Panc1 (cell line): ENCODE measurements around a stretch of chr22.

DNA sequence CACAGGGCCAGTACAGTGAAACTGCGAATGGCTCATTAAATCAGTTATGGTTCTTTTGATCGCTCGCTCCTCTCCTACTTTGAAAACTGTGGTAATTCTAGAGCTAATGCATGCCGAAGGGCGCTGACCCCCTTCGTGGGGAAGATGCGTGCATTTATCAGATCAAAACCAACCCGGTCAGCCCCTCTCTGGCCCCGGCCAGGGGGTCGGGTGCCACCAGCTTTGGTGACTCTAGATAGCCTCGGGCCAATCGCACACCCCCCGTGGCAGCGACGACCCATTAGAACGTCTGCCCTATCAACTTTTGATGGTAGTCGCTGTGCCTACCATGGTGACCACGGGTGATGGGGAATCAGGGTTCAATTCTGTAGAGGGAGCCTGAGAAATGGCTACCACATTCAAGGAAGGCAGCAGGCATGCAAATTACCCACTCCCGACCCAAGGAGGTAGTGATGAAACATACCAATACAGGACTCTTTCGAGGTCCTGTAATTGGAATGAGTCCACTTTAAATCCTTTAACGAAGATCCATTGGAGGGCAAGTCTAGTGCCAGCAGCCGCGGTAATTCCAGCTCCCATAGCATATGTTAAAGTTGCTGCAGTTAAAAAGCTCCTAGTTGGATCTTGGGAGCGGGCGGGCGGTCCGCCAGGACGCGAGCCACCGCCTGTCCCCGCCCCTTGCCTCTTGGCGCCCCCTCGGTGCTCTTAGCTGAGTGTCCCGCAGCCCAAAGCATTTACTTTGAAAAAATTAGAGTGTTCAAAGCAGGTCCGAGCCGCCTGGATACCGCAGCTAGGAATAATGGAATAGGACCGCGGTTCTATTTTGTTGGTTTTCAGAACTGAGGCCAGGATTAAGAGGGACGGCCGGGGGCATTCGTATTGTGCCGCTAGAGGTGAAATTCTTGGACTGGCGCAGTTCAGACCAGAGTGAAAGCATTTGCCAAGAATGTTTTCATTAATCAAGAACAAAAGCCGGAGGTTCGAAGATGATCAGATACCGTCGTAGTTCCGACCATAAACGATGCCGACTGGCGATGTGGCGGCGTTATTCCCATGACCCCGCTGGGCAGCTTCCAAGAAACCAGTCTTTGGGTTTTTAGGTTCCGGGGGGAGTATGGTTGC, 3898.0 kb upstream of the OR11H1 start:
- RRBS, 2 experiments = no CpG with 5 or more reads among the region's 56 CpGs

DNA sequence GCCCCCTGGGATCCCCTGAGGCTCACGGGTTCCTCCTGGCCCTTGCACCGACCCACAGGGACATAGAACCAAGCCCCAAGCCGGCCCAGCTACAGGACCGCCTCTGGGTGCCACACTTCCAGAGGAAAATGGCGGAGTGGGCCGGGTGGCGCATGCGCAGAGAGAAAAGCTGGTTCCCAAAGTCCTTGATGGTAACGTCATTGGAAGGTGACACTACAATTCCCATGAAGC, 2712.4 kb upstream of the OR11H1 start:
- RRBS, 2 experiments = no CpG with 5 or more reads among the region's 9 CpGs

DNA sequence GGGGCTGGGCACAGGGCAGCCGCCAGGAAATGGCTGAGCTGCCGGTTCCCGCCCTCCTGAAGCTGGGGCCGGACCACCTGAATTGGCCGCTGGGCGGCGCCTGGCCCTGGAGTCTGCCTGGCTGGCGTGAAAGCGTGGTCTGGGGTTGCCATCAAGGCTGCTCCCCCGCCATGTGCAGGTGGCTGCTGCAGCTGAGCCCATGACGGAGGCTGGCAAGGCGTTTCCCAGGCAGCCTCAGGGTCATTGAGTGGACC, 85.8 kb downstream of the POTEH start:
- RRBS, 2 experiments = no CpG with 5 or more reads among the region's 12 CpGs

- RRBS, 2 experiments = 82 to 90% methylated on average over 5 of the region's 47 CpGs
Measured at GRCh38 chr22:16609959-16610544, 17.4 kb upstream of the CCT8L2 start.

DNA sequence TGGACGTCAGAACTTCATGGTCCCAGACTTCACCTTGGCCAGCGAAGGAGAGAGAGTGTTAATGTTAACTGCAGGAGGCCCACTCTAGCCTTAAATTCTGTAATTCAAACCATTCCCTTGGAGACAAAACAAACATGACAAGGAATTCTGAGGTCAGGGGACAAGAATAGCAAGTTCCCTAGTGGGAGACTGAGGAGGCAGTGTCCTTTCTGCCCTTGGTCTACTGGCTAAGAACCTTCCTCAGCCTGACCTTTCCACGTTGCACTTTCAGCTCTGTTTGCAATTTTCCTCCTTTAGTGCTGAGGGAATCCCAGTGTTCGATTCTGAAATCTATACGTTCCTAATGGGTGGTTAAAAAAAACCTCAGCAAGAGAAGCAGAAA, 44.5 kb upstream of the XKR3 start:
- RRBS, 2 experiments = no CpG with 5 or more reads among the region's 5 CpGs

DNA sequence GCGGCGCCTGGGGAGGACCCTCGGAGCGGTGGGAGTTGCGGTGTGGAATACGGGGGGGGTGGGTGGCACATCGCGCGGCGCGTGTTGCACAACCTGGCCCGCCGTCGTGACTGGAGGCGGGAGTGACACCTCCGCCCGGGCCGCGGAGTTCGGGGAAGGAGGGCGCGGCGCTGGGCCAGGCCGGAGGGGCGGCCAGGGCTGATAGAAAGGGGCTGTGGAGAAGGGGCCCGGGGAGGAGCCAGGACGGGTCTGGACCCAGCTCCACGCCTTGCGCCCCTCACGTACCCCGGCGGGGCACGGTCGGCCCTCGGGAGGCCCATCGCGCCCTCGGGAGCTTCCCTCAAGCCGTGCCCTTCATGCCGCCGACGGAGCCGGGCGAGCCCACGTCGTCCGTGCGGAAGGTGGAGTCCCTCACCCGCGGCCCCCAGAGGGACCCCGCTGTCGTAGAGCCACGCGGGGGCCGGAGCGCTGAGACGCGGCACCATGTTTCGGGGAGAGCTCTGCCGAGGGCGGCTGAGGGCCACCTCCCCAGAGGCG, 654 bp downstream of the IL17RA start:
- RRBS, 2 experiments = under 1 to 4% methylated on average over 33 of the region's 62 CpGs

DNA sequence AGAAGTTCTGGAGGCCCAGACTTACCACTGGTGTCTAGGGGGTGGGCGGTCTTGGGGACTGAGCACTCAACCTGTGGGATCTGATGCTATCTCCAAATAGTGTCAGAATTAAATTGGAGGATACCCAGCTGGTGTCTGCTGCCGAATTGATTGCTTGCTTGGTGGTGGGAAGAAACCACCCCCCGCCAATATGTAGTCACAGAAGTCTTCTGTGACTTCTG, 7.5 kb downstream of the IL17RA start:
- RRBS, 2 experiments = no CpG with 5 or more reads among the region's 3 CpGs

DNA sequence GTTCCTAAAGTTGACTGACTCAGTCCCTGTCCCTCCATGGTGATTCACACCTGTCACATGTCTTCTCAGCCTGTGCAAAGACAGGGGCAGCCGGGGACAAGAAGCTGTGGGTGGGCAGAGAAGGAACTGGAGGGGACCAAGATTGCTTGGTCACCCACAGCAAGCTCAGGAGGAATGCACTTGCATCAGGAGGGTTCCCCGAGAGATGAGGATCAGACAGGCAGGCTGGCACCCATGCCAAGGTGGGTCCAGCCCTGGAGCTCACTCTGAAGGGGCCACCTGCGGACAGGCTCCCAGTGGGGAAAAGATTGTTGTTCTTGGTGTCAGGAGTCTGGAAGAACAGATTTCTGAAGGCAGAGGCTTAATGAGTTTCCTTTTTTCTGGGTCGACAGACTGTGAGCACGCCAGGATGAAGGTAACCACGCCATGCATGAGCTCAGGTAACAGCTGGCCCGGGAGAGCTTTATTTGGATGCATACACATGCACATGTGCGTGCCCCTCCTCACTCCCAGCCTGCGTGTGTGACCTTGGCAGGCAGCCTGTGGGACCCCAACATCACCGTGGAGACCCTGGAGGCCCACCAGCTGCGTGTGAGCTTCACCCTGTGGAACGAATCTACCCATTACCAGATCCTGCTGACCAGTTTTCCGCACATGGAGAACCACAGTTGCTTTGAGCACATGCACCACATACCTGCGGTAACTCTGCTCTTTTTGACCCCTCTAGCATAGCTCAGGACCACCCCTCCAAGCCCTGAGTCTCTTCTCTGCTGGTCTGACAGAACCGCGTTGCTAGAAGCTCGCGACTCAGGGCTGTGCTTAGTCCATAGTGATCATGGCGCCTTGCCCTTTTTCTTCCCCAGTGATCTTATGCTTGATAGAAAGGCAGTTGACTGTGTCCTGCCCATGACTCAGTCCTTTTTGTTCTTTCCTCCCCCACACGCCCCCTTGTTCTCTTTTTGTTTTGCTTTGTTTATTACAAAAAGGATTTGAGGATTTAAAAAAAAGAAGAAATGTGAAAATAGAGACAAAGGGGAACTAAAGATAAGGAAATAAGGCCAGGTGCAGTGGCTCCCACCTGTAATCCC, 17.1 kb downstream of the IL17RA start:
- RRBS, 2 experiments = no CpG with 5 or more reads among the region's 20 CpGs

- RRBS, 2 experiments = no CpG with 5 or more reads among the region's 13 CpGs
Measured at GRCh38 chr22:17111150-17111978, 9.8 kb downstream of the TMEM121B start.

DNA sequence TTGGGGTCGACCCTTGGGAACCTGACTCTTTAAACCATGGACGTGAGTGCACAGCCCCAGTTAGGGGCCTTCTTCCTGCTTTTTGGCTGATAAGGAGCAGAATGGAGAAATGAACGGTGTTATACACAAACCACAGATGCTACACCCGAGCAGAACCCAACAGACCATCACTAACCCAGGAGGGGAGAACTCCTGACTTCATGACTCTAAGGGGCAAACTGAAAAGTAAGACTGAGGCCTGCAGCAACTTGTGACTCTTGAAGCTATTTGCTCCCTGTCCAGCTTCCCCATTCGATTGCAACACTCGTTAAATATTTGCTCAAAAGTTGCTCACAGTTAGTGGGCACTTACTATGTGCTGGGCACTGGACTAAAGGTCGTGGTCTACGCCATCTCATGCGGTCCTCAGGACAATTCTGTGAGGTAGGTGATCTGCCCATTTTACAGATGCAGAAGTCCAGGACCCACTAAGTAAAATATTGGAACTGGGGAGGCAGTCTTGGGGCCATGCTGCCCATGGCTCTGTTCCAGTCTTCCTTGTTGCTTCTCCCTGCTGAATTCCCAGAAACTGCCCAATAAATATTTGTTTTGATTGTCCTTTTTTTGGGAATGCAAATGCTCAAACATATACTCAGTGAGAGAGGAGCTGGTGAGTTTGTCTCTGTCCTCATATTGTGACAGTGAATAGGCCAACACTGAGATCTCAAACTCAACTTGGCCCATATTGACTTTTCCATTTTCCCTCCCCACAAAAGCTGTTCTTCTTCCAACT, 9.6 kb upstream of the ADA2 start:
- RRBS, 2 experiments = no CpG with 5 or more reads among the region's 9 CpGs

DNA sequence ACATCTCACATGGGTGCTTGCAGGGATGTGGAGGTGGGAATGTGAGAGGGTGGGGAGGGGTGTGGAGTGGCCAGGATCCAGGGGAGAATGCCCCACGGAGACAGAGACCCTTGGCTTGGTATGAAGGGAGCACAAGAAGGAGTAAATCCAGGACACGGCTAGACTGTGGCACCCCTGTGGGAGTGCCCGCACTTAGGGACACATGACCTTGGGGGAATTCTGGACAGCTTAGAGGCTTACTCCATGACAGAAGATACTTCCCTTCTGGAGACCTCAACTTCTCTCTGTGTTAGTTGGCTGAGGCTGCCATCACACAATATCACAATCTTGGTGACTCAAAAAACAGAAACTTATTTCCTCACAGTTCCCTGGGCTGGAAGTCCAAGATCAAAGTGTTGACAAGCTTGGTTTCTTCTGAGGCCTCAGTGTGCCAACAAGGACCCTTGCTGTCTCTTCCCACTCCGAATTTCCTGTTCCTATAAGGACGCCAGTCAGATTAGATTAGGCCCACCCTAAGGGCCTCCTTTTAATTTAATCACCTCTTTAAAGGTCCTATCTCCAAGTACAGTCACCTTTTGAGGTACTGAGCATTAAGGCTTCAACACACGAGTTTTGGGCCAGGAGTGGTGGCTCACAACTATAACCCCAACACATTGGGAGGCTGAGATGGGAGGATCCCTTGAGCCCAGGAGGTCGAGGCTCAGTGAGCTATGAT, 22.8 kb upstream of the ADA2 start:
- RRBS, 2 experiments = no CpG with 5 or more reads among the region's 7 CpGs

DNA sequence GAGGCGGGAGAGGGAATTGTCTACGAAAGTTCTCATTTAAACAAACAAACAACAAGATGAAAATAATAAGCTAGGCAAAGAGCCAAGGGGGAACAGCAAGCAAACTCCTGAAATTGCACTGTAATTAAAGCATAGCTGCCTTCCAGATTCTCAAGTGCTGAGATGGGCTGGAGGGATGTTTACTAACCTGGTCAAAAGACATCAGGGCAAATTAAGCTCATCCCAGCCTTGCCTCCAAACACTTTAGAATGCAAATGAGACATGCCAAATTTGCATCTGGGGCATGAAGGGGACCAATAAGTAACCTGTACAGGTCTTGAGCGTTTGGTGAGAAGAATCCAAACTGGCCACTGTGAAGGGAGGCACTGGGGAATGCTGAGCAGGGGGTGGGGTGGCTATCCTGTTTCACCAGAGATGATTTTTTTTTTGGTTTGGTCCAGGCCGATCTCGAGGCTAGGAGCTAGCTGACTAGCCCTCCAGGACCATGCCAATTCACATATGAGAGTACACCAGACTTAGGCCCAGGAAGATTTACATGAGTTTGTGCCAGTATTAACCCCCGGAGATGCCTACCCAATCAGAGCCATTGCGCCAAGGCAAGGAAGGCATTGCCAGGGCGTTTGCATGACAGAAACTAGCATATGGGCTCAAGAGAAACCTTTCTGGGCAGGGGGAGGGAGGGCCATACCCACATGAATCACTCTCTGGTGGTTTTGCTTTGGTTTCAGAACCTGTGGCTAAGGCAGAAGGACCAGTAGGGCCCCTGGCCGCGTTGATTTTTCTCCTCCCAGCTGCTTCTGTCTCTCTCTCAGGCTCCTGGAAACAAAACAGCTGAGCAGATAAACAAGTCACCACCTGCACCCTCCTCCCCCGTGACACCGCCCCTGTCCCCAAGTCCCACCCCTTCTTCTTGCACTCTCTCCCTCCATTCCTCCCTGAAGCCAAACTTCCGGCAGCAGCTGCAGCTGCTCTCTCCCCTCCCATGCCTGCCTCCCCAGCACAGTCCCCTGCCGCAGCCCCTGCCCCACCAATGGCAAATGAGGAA, 38.6 kb upstream of the ADA2 start:
- RRBS, 2 experiments = no CpG with 5 or more reads among the region's 14 CpGs

GRCh38 chr22:17339018-17339643, 30.1 kb upstream of the CECR2 start:
- RRBS, 2 experiments = no CpG with 5 or more reads among the region's 7 CpGs

DNA sequence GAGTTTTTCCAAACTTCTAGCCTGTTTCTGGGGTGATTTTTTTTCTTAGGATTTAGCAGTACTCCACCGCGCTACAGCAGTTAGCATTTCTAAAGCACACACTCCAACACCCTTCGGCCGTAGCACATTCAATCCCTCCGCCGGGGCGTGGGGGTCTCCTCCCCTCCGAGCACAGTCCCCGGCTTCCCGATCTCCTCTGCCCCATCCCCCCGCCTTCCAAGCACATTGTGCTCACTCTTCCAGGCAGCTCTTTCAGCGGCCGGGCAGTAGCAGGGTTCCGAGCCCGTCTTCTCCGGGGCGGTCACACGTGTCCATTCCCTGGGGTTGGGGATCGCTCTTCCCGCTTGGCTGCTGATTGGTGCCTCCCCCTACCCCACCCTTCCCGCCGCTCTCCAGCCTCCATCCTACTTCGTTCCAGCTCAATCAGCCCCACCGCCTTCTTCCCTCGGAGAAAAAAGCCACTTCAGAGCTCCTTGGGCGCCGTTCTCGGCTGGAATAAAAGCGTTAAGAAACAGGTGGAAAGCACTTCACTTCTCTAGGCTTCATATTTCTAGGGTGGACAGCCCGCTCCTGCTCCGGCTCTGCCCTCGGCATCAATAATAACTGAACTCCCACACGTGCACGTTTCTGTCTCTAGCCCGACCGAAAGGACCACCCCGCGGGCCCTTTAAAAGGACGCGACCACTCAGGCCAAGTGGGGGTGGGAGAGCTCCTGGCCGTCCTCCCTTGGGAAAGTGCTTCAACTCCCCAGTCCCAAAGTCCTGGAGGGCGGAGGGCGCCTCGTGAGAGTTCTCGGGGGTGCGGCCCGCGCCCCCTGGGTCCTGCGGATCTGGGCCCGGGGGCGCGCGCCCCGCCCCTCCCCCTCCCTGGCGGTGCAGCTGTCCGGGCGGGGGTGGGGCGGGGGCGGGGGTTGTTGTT, 539 bp upstream of the CECR2 start:
- RRBS, 2 experiments = 2 to 6% methylated on average over 12 of the region's 59 CpGs

DNA sequence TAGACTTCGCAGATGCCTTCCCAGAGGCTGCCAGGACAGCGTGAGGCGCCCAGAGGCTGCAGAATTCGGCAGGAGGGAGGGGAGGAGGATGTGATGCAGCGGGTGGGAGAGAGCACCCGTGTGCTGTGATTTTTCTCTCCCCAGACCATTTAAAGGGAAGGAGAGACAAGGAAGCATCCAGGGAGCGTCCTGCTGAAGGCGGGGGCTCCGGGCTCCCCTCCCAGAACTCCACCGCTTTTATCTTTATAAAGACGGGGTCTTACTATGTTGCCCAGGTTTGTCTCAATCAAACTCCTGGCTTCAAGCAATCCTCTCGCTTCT, 25.2 kb downstream of the BID start:
- RRBS, 2 experiments = no CpG with 5 or more reads among the region's 12 CpGs

DNA sequence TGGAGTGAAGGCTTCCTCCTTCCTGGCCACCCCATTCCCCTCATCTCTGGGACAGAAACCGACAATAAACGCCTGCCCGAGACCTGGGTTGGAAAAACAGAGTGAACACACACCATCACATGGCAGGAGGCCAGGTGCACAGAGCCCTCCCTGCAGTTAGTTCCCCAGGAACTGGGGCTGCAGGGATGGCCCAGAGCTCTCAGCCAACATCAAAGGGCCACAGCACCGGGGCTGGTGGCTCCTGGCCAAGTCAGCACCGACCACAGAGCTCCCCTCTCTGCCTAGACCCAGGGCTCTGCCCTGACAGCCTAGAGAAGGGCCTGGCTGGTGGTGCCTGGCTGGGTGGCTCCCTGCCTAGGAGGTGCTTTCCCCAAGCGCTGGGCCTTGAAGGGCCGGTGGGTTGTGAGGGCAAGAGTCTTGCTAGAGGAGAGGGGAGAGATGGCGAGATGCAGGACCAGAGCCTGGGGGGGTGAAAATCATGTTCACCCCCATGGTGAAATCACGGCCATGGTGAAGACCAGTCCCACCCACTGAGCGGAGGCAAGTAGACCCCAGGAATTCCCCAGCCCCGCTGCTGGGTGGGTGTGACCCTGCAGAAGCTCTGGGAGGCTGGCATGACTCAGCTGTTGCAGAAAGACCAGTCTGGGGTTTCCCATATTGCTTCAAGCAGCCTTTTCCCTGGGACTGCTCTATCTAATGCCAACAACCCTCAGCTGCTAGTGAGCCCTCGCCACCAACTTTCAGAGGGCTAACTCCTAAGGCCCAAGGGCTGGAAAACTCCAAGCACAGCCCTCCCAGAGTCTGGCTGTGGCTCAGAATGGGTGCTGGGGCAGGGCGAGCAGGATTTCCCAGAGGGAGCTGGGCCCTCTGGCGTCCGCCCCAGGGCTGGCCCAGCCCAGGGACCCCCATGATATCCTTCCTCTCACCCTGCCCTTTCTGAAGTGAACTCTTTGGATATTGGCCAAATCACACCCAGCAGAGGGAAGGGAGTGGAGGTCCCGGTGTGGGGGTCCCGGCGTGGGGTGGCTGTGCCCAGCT, 7.3 kb upstream of the BID start:
- RRBS, 2 experiments = no CpG with 5 or more reads among the region's 18 CpGs

DNA sequence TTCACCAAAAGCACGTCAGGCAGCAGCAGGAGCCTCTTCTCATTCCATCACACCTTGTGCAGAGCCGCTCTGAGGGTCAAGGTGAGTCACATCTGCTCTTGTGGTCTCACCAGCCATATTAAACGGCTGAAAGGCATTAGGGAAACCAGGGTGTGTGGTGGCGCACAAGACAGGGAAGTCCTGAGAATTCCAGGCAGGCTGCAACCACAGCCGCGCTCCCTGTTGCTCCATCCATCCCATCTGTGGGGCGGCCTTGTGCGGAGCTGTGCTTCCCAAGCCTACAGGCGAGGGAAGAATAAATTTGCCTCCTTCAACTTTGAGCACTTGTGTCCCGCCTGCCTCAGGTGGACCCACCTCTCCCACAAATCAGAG, 38.9 kb upstream of the BID start:
- RRBS, 2 experiments = no CpG with 5 or more reads among the region's 10 CpGs

DNA sequence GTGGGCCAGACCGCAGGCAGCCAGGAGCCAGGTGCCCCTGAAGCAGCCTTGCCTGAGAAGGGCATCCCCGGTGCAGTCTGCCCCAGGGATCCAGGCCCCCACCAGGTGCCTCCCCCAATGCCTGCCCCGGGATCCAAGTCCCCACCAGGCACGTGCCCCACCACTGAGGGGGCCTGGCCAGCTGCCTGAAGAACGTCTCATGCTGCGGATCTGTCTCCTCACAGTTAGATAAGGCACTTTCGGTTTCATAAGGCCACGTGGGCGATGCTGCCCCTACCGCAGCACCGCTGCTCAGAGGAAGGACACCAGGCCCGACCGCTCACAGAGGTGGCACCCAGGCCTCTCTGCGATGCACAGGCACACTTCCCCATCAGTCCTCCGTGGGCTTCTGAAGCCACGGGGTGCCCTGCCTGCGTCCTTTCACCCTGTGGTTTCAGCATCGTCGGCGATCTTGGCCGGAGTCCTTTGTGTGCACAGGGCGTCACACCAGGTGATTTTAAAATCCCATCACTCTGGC, 68.1 kb upstream of the BID start:
- RRBS, 2 experiments = 82 to 88% methylated on average over 2 of the region's 22 CpGs

GRCh38 chr22:17884011-17884533, 109.8 kb upstream of the BID start:
- RRBS, 2 experiments = no CpG with 5 or more reads among the region's 7 CpGs

GRCh38 chr22:17950900-17951214, 73.5 kb downstream of the MICAL3 start:
- RRBS, 2 experiments = no CpG with 5 or more reads among the region's 3 CpGs